Panc1 (cell line): ENCODE measurements around a stretch of chr11.

GRCh38 chr11:16801064-16801448 is 62.6 kb downstream of the C11orf58 start:
- RRBS, 2 experiments, result 72 to 77% methylated on average over 2 of the region's 4 CpGs

- RRBS, 2 experiments, result no CpG with 5 or more reads among the region's 7 CpGs
These were observed 95.9 kb downstream of the PLEKHA7 start for GRCh38 chr11:16917935-16919052.

- RRBS, 2 experiments, result no CpG with 5 or more reads among the region's 15 CpGs
These were observed 738 bp upstream of the PLEKHA7 start for GRCh38 chr11:17014972-17015332.

DNA sequence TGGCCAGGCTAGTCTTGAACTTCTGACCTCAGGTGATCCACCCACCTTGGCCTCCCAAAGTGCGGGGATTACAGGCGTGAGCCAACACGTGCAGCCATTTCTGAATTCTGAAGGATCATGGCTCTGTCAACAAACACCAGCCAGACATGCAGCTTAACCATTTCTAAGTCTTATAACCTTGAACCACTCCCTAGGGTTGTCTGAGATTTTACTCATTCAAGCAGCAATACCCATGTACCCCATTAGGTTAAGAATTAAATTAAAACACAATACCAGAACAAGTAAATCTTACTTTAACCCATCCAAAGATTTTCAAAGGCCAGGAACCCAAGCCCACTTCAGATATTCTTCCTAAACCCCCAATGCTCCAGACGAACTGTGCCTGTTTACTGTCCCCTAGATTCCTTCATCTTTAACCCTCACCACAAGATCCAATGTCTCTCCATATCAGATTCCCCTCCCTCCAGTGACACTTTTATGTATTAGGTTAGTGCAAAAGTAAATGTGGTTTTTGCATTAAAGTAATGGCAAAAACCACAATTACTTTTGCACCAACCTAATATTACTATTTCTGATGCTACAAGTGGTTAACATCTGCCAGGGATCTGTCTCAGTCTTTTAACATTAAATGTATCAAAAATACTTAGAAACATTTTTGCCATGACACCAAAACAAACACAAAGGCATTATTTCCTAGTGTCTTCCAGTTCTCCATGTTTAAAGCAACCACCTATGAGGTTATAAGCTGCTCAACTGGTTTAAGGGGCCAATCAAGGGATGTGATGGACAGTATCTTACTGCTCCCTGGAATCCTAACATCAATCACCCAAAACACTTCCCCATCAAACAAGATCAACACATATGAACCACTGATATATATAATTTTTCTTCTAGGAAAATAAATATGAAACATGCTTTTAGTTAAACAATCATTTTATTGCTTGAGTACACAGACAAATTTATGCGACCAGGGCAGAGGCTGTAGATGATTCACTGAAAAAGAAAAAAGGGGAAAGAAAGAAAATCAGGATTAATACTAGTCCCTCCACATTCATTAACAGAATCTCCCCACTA is 3.7 kb downstream of the RPS13 start:
- RRBS, 2 experiments, result no CpG with 5 or more reads among the region's 5 CpGs

GRCh38 chr11:17076483-17077016 is 917 bp downstream of the RPS13 start:
- RRBS, 2 experiments, result no CpG with 5 or more reads among the region's 10 CpGs

DNA sequence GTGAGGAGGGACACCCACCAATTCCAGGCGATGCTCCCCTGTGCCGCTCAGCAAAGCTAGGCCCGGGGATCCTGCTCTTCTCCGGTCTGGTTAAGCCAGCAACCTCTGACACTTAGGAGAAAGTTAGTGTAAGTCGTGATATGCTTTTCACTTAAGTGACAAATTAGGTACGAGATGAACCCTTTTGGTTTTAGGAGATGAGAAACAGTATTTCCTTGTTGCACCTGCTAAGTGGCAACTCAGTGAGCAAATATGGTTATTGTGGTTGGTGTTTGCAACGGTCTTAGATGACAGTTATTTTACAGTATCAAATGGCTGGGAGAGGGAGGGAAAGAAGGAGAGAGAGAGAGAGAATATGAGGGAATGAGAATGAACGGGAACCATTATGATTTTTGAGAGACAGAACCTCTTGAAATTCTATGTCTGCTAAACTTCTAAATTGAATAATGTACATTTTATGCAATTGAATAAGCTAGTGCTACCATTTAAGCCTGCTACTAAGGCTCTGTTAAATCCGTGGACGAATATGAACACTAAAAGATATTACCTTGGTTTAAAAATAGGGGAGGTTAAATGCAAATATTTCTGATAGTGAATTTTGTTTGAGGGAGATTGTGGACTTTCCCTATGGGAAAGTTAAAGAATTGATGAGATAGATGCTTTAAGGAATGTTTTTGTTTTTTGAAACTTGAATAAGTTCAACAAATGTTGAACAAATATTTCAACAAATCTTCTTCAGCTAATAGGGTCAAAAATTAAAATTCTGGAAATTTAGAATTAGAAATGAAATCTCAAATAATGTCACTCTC is 835 bp downstream of the NUCB2 start:
- RRBS, 2 experiments, result no CpG with 5 or more reads among the region's 10 CpGs

GRCh38 chr11:17405085-17406259 is 17.0 kb upstream of the KCNJ11 start:
- RRBS, 2 experiments, result 11 to 28% methylated on average over 3 of the region's 17 CpGs

- RRBS, 2 experiments, result 65 to 86% methylated on average over 3 of the region's 3 CpGs
These were observed 72.4 kb downstream of the KCNC1 start for GRCh38 chr11:17807067-17807372.

DNA sequence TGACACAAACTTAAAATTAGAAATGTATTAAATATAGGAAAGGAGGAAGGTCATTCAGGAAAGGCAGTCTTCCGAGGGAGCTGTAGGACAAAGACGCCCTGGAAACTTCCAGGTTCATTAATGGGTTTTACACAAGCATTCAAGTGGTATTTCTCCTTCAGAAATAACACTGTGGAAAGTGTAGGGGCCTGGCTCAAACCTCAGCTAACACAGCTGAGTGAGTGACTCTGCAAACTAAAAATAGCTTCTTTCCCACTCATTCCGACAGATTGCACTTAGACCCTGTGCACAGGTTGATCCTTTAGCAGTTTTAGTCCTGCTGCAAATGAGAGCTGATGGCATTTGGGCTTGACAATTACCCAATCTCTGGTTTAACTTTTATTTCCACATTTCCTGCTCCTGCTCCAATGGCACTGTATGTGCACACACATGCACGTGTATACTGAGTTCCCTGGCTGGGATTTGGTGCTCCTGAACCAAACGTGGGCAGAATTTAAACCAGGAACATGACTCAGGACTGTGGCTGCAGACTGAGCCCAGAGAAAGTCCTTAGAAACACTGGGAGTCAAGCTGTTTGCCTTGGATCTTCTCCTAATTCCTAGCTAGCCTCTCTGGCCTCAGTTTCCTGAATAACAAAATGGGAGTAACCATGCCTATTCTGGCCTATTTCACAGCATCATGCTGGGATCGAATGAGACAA is 58.4 kb downstream of the SERGEF start:
- RRBS, 2 experiments, result no CpG with 5 or more reads among the region's 6 CpGs

DNA sequence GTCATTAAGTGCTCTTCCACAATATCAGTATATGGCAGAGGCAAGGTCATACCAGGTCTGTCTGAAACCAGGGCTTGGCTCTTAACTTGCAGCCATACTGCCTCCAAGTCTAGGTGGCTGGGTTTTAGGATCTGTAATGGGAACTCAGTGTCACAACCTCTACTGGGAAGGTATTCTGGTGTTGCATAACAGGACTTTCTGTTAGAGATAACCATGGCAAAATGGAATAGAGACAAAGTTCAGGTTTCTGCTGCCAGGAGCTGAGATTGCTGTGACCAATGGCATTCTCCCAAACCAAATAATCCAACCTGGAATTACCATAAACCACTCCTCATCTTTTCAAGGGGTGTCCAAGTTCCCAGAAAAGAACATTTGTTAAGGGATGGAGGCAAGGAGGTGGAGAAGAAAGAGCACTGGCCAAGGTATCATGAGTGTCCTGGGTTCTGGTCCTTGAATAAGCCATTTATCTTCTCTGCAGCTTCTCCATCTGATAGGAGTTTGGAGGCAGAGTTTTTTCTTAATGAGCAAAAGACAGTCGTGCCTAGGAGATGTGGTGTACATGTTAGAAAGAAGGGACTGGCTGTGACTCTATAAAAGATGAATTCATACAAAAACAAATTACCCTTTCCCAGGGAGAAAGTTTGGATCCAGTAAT is 6.7 kb upstream of the SAA1 start:
- RRBS, 2 experiments, result no CpG with 5 or more reads among the region's 1 CpG

GRCh38 chr11:18573262-18573819 is 15.2 kb downstream of the UEVLD start:
- RRBS, 2 experiments, result no CpG with 5 or more reads among the region's 1 CpG

DNA sequence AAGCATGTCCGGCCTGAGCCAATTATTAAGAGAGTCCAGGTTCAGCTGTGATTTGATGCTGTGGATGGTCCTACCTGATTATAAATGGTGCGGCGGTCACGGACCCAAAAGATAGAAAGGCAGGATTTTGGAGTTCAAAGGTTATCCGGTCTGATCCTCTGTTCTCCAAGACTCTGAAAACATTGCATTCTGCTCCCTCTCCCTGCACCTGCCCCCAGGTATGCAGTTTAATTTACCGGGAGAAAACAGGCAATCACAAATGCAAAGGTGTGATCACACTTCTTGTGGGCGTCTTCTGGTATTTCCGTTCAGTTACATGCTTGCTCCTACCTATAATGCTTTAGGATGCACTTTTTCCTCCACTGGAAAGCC is 15.7 kb downstream of the PTPN5 start:
- RRBS, 2 experiments, result 38 to 51% methylated on average over 2 to 3 of the region's 8 CpGs

- RRBS, 2 experiments, result no CpG with 5 or more reads among the region's 2 CpGs
These were observed 7.8 kb upstream of the CSRP3 start for GRCh38 chr11:19209617-19209964.

DNA sequence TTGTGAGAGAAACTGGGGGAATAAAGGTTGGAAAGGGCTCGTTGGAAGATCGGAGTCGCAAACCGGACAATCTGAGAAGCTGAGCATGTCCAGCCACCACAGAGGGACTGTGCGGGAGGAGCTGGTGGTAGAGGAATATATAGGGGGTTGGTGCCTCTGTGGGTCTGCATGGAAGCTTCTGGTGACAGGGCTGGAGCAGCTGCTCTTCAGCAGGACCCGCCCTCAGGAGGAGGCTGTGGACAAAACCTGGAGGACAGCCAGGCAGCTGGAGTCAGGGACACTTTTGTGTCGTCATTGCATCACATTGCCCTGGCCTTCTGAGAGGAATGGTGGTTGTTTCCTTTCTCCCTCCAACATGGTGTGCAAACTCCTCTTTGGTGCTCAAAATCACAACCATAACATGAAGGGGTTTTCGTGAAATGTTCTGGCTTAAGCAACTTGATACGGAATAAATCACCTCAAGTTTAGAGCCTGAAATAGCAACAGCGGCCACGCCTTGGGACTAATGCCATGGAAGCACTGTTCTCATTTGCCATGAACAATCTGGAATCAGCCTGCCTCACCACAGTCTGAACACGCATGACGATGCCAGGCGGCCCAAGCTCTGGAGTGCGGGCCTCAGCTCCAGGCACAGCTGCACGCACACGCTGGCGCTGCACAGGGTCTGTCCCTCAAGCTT is 17.1 kb upstream of the CSRP3 start:
- RRBS, 2 experiments, result no CpG with 5 or more reads among the region's 18 CpGs

GRCh38 chr11:19345499-19346128 is 104.9 kb upstream of the E2F8 start:
- RRBS, 2 experiments, result 11 to 19% methylated on average over 23 of the region's 44 CpGs

DNA sequence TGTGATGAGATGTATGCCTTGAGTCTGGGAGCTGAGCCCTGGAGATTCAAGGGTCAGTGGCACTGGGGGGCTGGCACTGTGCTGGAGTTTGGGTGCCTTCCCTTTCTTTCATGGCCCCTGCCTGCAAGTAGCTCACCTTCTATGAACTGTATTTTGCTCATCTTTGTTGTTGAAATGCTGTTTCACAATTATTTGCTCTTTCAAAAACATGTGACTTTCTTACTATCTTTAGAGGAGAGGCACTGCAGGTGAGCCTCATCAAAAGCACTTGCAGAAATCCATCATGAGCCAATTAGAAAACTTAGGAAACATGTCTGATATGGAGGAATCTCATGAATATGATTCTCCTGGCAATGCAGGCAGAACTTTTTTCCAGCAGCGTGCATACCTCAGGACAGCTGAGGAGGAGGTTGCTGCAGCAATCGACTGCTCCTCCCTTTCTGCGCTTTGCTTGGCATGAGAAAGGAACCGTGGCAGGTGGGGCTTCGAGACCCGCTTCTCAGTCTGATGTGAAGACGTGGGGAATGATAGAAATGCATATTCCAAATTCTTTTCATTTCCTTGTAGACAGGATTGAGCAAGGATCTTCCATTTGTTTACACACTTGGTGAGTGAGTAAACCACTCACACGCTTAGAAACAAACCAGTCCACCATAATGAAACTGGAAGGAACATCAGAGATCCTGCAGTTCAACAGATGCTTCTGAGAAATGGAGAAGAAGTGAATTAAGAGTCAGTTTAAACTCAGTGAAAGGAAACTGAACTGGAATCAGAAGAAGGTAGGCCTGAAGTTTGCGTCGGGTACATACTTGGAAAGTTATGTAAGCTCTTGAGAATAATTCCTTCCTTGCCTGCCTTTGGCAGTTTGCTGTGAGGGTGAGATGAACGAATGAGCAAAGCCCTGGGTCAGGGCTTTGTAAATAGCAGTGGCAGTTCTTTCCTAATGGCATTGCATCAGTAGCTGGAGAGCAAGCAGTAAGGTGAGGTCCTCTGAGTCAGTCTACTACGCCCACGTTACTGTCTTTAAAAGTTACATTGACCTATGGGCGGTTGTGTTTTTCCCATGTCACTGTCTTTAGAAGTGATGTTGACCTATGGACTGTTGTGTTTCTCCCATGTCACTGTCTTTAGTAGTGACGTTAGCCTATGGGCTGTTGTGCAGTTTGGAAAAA is 178.7 kb upstream of the E2F8 start:
- RRBS, 2 experiments, result no CpG with 5 or more reads among the region's 15 CpGs

DNA sequence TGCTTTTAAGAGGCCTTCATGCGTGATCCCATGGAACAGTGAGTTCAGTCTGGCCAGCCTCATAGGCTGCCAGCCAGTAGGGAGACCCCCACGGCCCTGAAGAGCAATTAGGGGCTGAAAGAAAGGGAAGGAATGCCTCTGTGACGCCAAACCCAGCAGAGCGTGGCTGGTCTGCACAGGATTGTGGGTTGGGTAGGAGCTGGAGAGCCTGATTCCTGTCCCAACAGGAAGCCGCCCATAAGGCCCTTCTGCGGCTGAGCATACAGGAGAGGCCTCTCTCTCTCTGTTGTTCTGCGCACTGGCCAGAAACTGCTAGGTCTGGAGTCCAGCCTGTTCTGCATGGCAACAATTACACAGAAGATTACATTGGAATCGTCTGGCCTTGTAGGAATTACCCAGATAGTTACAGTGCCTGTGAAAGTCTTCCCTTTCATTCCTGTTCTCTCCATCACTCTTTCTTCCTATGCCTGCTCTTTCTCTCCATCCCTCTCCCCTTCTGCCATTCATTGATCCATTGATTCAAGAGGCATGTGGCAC is 181.6 kb upstream of the E2F8 start:
- RRBS, 2 experiments, result no CpG with 5 or more reads among the region's 8 CpGs

DNA sequence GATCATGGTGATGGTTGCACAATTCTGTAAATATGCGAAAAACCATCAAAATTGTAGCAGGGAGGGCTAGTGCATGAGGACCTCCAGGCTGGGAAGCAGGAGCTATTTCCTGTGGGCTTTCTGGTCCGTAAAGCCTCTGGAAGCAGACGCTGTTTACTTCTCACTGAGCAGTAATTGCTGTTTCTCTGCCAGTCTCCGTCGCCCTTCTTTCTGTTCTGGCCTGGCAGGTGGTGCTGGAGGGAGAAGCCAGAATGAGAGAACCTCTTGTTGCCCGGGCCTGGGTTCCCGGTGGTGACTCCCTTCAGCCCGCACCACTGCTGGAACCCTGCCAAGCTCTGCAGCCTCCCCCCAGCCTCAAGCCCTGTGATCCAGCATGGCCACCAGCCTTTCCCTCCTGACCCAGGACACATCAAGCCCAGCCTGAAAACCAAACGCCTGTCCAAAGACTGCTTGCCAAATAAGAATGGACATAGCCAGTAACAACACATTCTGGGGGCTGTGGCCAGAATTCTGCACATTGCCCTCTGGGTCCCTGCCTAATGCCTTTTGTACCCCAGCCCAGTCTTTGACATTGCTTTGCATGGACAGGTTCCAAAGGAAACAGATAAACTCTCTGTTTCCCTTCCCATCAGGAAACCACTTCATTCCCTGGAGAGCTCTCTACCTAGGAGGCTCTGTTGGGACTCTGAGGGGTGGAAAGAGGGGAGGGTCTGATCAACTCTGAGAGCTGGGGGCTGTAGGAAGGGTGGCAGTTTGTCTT is 201.0 kb upstream of the NAV2 start:
- RRBS, 2 experiments, result no CpG with 5 or more reads among the region's 9 CpGs

- RRBS, 2 experiments, result 35 to 47% methylated on average over 6 to 7 of the region's 30 CpGs
These were observed 148.4 kb upstream of the NAV2 start for GRCh38 chr11:19564063-19564872.

GRCh38 chr11:19714269-19715376 is 2.0 kb downstream of the NAV2 start:
- RRBS, 2 experiments, result no CpG with 5 or more reads among the region's 30 CpGs